Daoy (cell line): ENCODE results near the gene TSPAN12.

DNA sequence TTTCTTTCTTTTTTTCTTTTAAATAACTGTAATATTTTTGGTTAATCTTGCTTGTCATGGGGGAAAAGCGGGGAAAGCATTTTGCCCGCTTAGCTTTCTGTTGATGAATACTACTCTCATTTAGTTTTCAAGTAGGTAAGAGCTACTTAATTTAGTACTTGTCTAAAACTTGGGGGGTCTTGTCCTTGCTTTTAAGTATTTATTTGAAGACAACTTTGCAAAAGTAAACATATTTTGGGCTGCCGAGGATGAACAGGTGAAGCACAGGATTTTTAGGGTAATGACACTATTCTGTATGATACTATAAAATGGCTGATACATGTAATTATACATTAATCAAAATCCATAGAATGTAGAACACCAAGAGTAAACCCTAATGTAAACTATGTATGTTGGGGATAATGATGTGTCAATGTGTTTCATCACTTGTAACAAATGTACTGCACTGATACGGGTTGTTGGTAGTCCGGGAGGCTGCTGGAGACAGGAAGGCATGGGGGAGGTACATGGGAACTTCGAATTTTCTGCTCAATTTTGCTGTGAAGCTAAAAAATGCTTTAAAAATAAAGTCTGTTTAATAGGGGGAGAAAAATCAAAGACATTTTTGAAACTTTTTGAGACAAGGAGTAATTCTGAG, 1.8 kb downstream of the TES start:
- RAMPAGE, long total RNA, result no peak

DNA sequence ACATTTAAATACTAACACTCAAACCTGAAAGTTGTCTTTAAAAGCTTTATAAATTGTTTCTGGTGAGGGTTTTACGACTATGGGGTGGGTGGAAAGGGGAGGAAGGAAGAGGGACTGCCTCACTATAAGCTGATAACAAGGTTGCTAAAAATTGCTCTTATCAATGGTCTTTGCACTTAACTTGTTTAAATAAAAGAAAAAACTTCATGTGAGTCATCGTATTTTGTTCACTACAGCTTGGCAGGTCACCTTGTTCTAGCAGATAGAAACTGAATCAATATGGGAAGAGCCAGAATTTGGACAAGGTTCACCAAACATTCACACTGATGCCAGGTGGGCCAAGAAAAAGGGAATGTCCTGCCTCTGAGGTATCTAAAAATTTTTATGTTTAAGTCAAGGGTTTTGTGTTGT, 129.3 kb downstream of the TES start:
- RAMPAGE, long total RNA, result no peak

- RAMPAGE, long total RNA, result no peak
These were observed 67.5 kb downstream of the CAV1 start for GRCh38 chr7:116592253-116592869.

DNA sequence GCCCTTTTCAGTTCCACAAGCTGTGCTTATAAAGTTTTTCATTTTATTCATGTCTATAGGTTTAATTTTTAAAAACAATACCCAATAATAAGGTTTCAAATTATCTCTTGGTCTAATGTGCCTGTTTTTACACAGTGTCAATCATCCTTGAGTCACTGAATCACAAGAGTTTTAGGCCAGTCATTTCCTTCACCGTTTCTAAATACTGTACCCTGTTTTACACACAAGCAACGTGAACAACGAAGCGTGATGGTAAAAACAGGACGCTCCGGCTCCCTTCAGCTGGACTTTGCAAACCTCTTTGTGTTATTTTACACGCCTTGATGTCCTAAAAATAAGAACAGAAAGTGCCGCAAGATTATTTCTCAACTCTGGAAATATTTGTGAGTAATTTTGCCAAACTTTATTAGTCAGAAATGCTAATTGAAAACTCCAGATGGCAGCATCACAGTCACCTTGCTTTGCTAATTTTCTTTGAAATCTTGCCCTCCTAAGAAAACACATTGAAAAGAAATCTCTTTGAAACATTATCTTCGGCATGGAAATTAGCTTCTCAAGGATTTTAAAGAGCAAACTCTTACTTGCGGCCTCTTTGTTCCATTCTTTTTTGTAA, 38.5 kb upstream of the MET start:
- RAMPAGE, long total RNA, result no peak

DNA sequence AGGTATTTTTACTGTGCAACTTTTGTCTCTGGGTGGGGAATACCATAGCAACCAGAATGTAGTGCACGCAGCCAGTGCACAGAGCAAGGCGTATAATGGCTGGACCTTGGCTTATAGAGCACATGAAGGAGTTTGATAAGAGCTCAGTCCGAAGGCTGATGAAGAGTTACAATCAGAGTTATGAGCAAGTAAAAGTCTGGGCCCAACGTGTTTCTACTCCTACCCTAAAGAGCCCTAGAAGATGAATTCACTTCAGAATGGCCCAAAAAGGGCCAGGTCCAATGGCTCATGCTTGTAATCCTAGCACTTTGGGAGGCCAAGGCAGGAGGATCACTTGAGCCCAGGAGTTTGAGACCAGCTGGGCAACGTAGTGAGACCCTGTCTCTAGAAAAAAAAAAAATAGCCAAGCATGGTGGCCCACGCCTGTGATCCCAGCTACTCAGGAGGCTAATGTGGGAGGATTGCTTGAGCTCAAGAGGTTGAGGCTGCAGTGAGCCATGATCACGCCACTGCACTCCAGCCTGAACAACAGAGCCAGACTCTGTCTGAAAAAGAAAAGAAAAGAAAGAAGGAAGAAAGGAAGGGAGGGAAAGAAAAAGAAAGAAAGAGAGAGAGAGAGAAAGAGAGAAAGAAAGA, 82.4 kb downstream of the MET start:
- RAMPAGE, long total RNA, result no peak

- RAMPAGE, long total RNA, result no peak
These were observed 112.3 kb downstream of the ST7 start for GRCh38 chr7:117065484-117066110.

GRCh38 chr7:117273921-117274389, 48.9 kb downstream of the WNT2 start:
- RAMPAGE, long total RNA, result no peak

DNA sequence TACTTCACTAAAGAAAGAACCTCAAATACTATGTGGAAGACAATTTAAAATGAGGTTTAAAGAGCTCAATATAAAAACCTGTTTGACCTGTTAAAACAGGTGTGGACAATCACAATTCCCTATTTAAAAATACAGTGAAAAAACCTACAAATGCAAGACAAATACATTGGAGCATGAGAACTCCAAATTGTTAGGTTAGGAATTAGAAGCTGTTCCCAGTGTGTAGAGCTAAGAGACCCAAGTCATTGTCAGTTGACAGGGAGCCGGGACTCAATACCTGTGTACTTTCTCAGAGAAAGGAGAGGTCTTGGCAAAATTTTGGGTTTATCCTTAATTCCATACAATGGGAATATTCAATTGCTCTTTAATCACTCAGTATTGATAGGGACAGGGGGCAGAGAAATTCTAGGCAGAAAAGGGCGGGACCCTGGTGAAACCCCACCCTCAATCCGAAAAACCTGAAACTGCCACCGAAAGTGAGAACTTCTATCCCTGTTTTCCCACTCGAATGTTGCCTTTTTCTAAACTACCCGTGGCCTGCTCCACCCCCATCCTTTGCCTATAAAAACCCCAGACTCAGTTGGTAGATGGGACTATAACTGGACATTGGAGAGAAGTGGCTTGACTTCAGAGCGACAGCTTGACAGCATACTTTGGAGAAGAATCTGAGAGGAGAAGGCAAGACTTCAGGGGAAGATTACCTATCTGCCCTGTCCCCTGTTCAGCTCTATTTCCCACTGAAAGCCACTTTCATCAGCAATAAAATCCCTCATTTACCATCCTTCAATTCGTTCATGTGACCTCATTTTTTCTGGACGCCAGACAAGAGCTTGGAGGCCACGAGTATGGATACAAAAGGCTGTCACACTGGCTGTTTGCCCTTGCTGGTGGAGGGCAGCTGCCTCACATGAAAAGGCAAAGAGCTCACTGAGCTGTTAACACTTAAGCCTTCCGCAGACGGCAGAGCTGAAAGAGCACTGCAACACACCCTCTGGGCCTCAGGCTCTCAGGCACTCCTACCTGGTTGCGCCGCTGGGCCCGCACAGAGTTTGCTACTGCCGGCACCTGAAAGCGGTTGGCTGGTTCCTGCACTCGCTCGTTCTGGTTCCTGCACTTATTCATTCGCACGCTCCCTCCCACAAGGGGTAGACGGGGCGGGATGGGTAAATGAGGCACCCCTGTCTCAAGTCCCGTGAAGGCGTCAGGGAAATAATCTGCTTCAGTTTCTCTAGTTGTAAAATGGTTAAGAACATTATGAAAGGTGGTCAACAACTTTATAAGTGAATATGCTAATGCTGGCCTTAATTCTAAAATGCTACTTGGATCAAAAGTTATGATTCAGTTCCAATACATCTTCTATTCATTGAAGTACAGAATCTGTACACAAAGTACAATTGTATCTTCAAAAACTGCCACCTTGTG, 193.3 kb downstream of the CFTR start:
- RAMPAGE, long total RNA, result no peak

DNA sequence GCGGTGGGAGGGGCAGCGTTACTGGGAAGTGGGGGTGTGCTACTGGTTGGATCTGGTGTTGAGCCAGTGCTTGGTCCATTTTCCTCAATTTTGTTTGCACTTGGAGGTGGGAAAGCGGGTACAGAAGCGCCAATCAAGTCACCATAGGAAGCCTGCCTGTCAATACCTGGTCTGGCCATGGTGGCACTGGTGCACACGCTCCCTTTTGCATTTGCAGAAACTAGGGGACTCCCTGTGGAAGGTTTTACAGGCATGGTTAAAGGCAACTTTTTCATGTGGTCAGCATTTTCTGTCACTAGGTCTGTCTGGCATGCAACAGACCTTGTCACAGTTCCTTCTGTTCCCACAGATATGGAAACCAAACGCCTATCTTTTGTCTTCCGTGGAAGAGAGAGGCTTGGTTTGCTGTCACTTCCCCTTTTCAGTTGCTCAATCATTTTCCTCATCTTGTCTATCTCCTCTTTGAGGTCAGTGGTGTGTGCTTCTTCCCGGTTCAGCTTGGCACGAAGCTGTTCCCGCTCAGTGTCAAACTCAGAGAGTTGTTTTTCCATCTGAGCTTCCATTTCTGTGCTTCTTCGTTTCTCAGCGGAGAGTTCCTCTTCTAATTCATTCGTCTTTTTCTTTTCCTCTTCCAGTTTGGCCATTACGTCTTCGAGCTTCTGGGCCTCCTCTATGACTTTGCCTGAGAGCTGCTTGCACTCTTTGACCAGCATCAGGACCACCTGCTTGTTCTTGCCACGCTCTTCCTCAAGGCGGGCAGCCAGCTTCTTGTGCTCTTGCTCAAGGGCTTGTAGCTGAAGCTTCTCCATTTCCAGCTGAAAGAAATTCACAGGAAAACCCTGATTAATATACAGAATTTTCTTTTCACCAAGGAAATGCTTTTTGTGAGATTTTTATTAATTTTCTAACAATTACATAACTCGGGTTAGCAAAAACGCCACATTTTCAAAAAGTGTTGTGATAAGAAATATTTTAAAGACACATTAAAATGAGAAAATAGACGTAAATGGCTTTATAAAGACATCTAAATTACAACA, 81.0 kb downstream of the CTTNBP2 start:
- RAMPAGE, long total RNA, result no peak

DNA sequence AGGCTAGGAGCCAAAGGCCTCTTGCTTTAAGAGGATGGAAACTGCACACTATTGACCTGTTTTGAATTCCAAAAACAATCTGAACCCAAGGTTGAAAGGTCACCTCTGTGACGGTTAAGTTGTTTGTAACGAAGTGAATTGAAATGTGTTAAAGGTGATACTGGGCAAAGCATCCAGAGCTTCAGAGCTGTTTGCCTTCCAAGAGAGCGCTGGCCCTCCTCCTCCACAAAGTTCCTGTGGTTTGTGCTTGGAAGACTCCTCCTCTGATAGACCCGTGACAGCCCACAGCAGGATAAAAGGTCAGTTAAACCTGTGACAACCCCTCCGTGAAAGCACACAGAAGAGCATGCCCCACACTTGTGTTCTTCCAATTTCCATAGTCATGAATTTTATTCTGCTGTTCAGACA, 133.8 kb upstream of the CTTNBP2 start:
- RAMPAGE, long total RNA, result no peak

DNA sequence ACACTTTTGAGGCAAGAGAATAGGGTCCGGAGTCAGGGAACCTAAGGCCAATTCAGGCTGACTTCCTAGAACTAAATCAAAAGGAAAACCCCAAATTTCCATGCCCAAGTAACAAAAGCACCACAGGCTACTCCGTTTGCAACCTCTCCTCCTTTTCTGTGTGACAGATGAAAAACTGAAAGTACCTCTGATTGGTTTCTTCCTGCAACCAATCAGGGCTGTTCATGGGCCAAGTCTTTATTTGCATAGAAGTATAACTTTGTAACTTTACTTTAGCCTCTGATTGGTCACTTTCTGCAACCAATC, 239.9 kb upstream of the KCND2 start:
- RAMPAGE, long total RNA, result no peak

DNA sequence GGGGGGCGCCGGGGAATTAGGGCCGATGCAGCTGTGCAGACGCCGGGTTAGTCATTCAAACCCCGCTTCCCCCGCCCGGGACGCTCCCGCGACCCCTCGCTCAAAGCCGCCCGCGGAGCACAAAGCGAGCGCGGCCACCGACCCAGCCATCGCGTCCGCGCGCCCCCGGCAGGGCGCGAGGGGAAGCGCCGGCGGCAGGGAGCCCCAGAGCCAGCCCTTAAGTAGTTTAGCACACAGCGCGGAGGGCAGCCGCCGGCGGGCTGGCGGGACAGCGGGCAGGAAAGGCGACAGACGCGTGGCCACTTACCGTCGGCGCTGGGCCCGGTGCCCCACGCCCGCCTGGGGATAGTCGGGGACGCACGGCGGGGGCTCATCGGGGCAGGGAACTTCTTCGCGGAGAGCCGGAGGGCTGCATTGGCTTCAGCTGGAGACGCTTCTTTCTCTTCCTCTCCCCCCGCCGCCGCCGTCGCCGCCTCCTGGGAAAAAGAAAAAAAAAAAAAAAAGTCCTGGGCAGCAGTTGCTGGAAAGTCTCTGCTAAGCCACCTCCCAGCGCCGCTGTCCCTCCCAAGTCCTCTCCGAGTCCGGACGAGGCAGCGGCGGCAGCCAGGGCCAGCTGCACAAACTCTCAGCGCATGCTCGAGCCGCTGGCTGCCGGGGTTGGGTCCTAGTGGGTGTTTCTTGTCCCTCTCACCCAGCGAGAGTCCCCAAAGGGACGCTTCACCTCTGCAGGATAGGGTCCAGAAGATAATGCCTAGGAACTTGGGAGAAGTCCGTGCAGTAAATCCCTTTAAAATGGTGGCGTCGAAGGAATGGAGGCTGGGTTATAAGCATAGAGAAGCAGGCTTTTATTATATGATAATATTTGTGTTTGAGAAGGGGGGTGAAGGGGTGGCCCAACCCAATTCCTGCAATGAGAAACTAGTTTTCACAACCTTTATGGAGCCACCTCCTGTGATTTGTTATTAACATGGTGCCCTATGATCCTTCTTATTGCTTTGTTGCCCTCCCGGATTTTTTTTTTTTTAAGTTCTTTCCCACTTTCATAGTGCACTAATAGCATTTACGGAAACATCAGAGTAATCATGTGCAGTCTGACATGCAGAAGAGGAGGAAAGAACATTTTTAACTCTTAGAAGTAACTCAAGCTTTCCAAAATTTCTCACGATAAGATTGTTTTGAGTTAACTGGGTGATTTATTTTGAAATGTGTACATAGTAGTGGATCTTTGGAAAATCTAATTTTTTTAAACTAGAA, at the start of gene TSPAN12:
TSPAN12 (minus strand) TSS at position 632 of the 1,254 bp plus-strand sequence.
- RAMPAGE, long total RNA, result start-site peak on the minus strand centred at position 605 of the sequence, 78 bp wide, 29 and 17 reads in 2 replicates

- RAMPAGE, long total RNA, result no peak
These were observed 1.1 kb upstream of the ING3 start for GRCh38 chr7:120949408-120949966.

DNA sequence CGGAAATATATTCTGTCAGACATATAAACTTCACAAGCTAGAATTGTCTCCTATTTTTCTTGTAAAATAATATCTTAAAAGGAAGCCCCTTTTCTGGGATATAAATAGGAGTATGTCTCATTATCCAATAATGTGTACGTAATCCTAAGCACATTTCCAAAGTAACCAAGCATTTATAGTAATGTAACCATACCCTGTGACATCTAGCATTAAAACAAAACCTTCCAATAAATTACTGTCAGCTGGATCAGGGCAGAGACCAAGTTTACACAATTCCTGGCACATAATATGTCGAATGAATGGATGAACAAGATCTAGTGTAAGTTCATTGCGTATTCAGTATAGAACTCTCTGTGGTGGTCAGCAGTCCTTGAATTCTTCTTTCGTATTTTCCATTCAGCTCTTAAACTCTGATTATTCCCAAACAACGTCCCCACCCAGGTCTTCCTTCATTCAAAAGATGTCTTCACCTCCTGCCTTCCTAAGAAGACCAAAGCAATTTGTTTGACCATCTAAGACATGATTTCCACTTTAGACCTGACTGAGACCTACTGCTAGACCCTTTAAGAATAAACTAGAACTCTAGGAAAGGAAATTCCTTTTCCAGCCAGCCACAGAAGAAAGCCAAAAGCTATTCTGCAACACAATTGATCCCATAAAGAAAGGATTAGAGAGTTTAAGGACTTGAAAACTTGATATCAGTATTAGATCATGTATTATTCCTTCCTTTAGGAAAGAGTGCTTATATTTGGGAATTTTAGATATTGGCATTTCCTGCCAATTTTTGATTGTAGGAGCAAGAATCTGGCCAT, 14.4 kb downstream of the CPED1 start:
- RAMPAGE, long total RNA, result no peak

- RAMPAGE, long total RNA, result no peak
These were observed 30.6 kb downstream of the CPED1 start for GRCh38 chr7:121019048-121019598.

- RAMPAGE, long total RNA, result no peak
These were observed 74.2 kb downstream of the CPED1 start for GRCh38 chr7:121062525-121063376.

DNA sequence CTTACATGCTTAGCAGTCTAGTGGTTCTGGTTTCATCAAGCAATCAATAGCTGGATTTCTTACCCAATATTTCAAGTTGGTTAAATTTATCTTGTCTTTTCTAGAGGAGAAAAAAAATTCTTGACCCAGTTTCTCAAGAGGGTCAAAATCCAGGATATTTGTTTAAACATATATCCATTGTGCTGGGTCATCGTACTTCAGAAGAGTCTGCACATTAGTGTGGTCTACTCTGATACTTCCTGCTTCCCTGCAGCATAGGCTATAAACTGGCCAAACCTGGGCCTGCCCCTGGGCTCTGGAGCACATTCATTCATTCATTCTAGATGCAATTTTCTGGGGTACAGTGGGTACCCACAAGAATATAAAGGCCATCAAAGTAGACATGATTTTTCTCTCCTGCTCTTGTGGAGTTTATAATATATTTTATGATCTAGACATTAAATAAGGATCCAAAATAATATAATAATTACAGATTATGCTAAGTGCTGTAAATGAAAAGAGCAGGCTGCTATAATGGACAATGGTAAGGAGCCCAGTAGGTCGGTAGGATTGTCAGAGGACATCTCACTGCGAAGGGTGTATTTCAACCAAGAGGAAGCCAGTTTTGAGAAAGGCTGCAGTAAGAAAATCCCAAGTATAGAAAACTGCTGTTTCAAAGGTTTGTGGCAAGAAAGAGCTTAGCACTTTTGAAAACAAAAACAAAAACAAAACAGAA, 141.9 kb upstream of the WNT16 start:
- RAMPAGE, long total RNA, result no peak

GRCh38 chr7:121383998-121384853, 11.9 kb downstream of the FAM3C start:
- RAMPAGE, long total RNA, result no peak

GRCh38 chr7:121394252-121395258, 1.6 kb downstream of the FAM3C start:
- RAMPAGE, long total RNA, result no peak

DNA sequence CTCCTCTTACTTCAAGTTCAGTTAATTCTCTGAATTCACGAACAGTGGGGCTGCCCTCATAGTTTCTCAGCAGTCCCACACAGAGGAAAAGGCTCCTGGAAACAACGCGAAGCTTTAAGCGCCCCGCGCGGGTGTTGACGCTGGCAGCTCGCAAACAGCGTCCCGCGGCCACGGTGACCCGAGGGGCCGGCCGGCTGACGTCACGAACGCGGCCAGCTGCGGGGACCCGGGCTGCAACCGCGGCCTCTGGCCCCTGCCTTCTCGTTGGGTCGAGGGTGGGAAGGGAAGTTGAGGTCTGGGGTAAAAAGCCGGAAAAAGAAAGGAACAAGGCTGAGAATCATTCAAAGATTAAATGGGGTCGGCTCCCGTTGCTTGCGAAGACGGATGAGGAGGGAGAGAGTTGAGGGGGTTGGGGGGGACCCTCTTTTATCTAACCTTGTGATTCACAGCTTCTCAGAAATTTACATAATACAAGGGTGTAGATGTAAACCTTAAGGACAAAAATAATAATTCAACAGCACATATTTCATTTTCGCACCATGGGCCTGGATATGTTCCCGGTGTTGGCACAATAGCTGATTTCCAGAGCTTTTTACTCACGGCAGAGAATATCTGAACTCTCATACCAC, 7.3 kb upstream of the FEZF1 start:
- RAMPAGE, long total RNA, result no peak